Mononuclear cell (primary cell): ENCODE measurements around a stretch of chr1.

- RRBS = no CpG with 5 or more reads among the region's 9 CpGs
These were observed 87.3 kb upstream of the BCAR3 start for GRCh38 chr1:93768842-93769362.

- RRBS = no CpG with 5 or more reads among the region's 5 CpGs
These were observed 60.8 kb downstream of the DNTTIP2 start for GRCh38 chr1:93818214-93818589.

DNA sequence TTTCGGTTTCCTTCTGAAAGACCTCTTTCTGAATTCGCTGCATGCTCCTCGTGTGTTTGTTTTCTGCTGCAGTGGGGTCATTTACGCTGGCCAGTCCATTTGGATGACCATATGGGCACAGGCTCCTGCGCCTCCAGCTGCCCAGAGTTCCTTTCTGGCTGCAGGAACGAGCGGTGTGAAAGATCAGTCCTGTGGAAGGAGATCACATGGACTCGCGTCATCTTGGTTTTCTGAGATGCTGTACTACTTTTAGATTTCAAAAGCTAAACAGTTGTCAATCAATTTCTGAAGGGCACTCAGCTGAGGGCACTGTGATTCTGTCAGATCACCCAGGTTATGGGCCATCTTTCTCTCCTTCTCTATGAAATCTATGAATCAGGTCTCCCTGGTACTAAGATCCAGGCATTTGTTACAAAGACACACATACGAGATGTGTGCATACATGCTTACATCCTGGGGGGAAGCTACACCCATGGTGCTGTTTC lies 83.9 kb upstream of the GCLM start:
- RRBS = no CpG with 5 or more reads among the region's 10 CpGs

GRCh38 chr1:94039936-94040413 lies 81.0 kb downstream of the ABCA4 start:
- RRBS = no CpG with 5 or more reads among the region's 9 CpGs

DNA sequence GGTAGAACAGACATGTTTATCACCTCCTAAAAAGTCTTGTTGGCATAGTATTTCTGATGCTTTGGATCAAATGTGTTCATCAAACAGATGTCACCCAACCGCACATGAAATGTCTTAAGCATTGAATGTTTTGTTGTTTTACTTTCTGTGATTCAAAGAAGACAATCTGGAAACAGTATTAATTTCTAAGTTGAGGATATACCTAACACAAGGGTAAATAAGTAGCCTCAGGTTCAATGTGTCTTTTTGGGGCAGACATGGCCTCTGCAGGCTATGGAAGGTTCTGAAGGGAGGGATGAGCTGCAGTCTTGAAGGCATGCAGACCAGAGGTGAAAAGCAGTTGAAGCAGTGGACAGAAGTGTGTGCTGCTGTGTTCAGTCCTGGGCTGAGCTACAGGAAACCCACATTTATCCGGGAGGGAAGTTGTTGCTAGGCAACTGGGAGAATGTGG lies 29.0 kb downstream of the ABCA4 start:
- RRBS = no CpG with 5 or more reads among the region's 2 CpGs

GRCh38 chr1:94093805-94094393 lies 27.0 kb downstream of the ABCA4 start:
- RRBS = no CpG with 5 or more reads among the region's 6 CpGs

- RRBS = no CpG with 5 or more reads among the region's 9 CpGs
These were observed 35.0 kb downstream of the ARHGAP29 start for GRCh38 chr1:94202331-94202858.

GRCh38 chr1:94235624-94236154 lies 1.7 kb downstream of the ARHGAP29 start:
- RRBS = no CpG with 5 or more reads among the region's 6 CpGs

DNA sequence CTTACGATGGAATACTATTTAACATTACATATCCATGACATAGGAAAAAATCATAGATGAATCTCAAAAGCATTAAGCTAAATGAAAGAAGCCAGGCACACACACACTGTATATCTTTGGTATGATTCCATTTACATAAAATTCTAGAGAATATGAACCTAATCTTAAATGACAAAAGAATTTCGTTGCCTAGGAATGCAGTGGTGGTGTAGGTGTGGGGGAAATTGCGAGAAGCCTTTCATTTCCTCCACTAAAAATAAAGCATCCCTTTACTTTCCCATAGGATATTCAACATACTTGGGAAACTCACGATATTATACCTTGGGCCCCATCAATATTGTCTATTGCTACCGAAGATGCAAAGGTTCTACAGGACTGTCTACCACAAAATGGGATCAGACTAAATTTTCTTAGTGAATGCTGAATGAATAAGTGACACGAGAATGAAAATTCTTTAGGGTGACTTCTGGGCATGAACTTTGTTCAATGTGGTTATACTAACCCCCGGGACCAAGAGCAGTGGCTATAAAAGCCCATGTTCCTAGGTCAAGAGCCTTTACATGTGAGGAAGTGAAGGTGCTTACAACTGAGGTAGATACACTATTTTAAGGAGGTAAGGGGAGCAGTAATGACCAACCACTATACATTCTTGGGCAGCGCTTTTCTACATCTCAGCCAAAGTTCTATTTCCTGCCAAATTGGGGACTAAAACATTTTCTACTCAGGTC lies 8.1 kb upstream of the ARHGAP29 start:
- RRBS = no CpG with 5 or more reads among the region's 8 CpGs

DNA sequence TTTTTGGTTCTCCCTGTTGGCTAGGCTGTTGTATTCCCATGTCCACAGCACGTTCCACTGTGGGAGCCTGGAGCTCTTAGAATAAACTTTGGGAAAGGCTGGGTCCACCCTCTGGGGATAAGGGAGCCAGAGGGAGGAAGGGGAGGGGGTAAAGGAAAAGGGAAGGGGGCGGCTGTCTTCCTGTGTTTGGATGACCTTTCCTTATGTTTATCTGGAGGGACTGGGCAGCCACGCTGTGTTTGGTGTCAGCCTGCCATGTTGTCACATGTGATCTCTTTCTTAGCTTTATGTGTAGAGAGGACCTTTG lies 62.2 kb upstream of the ARHGAP29 start:
- RRBS = no CpG with 5 or more reads among the region's 3 CpGs

GRCh38 chr1:94319018-94319662 lies 81.8 kb upstream of the ARHGAP29 start:
- RRBS = no CpG with 5 or more reads among the region's 6 CpGs

- RRBS = no CpG with 5 or more reads among the region's 8 CpGs
These were observed 85.4 kb upstream of the ARHGAP29 start for GRCh38 chr1:94322571-94323325.

DNA sequence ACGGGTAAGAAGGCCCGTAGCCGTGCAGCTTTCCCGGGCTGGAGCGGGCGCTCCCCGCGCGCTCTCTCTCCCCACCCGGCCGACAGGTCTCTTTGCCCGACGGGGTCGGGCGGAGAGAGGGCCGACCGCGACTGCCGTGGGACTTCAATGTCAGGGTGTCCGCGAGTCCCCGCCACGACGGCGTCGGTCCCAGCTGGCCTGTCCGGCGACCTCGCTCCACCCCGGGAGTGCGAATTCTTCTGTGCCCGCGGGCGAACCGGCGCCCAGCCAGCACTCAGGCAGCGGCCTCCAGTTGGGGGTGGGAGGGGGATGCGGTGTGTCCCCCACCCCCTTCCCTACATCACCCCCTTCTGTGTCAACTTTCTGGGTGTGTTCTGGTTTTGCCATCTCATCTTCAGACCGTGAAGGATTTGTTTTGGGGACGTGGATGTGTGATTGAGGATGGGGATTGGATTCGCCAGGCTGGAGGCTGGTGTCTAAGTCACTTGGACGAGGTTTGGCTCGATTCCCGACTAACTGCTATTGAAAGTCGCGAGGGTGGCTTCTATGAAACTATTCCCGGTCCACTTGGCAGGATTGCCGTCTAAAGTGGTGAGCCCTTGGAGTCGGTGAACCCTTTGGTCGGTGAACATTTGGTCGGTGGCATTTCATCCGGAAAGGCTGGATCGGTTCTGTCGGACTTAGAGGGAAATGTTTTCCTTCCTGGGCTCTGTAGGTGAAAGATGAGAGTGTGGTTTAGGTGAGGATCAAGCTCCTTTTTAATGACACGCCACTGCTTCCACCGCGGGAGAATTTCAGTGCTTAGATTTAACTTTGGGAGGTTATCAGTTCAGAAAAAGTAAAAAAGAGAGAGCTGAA lies 625 bp downstream of the ABCD3 start:
- RRBS = 1% methylated on average over 30 of the region's 57 CpGs

- RRBS = no CpG with 5 or more reads among the region's 6 CpGs
These were observed 43.0 kb downstream of the F3 start for GRCh38 chr1:94498311-94499233.

- RRBS = no CpG with 5 or more reads among the region's 8 CpGs
These were observed 4.5 kb downstream of the F3 start for GRCh38 chr1:94536910-94537642.

- RRBS = 100% methylated on average over 3 of the region's 20 CpGs
These were observed 923 bp downstream of the F3 start for GRCh38 chr1:94540503-94541168.

GRCh38 chr1:94542983-94543473 lies 1.5 kb upstream of the F3 start:
- RRBS = no CpG with 5 or more reads among the region's 1 CpG

DNA sequence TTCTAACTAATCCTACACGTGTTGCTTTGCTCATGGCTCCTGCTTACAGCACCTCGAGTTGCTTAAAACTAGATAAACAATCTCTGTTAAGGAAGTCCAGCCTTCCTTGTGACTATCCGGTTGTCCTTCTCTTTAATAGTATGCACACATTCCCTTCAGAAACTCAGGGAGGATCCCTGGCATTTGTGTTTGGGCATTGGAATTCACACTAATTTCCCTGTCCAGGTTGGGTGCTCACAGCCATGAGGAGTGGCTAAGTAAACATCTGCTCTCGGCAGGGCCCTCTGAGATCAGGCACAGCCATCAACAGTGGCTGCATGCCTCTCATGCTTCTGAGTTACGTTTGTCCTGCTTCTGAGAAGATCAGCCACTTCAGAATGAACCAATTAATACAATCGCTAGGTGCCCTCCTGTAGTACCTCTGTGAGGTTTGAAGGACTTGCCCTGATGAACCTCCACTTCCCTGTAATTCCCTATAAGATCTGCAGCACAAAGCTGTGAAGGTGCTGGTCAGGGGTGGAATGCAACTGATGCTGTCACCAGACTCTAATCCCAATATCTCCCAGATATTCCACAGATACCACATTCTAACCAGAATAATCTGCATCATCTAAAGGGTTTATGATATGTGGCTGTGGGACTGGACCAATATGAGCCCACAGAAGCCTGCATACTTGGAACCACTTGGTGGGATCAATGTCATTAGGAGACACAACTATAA lies 21.4 kb upstream of the F3 start:
- RRBS = no CpG with 5 or more reads among the region's 6 CpGs

DNA sequence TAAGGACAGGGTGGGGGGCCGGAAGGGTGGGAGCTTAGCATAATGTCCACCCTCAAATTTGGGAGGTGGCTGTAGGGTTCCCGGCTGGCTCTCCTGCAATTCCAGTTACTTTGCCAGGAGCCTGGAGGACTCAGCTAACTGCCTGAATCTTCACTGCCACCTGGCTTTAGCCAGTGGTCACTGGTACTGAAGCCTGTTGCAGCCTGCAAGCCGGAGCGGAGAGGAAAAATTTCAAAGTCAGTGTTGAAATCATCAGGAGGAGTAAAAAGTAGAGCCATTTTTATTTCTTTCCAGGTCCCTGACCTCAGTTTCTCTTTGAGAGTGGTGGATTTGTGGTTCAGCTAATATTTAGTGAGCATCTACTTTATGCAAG lies 57.9 kb upstream of the F3 start:
- RRBS = 83% methylated on average over 2 of the region's 4 CpGs